ENCODE data around the genes KIF22, PRRT2 and PAGR1.

DNA sequence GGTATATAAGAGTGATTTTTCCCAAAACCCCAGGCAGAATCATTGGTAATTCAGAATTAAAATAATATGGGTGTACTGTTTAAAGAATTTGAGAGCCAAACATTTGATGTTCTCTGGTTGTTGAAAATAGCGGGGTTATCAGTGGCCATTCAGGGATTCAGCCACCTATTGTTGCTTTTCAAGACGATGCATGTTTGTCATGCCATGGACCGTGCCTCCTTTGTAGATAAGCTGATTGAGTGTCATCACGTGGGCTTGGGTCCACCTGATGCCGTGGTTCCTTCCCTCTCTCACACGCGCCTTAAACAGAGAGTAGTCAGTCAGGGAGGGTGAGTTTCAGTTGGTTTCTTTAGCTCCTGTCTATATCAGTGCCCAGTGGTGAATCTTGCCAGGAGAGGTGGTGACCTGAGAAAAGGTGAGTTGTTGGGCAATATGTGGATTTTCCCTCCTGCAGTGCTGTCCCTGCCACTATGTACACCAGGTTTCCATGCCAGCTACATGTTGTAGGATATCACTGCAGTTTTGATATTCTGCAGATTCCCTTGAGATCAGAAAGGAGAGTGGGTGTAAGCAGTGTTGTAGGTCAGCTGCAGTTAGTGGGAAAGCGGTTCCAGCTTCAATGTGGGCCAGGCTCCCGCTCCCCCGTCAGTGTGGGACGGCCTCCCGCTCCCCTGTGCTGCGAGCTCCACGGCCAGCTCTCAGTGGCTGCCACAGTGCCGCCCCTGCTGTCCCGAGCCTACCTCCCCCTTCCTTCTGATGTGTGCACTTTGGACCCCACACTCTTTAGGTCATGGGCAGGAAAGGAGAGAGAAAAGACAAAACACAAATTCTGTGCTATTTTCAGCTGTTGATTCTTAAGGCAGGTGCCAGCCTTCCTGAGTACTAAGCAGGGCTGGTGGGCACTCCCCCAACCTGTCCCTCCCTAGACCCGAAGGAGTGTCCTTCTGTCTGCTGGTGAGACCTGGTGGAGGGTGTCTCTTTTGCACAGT, 129.8 kb downstream of the LAT start:
- RRBS: no CpG with 5 or more reads among the region's 17 CpGs

DNA sequence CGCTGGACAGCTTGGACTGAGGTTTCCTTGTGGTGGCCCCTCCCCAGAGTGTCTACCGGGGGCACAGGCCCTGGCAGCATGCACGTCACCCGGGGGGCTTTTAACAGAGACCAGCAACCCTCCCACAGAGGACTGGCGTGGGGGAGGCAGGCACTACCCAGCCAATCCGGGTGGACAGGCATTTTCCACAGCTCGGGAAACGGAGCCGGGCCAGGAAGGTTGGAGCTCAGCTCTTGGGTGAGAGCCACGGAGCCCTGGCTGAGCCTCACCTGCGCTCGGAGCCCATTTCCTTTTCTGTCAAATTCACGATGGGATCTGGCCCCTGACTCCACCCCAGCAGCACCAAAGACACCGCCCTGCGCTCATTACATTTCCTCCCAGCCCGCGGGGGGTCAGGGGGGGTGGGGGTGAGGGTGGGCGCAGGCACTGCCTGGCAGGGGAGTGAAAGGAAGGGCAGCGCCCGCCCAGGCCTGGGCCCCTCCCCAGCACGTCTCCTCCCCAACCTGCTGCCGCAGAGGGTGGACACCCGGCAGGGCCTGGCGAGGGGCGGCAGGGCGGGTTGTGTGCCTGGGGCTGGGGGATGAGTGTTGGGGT, 145.3 kb downstream of the LAT start:
- RRBS: no CpG with 5 or more reads among the region's 26 CpGs

DNA sequence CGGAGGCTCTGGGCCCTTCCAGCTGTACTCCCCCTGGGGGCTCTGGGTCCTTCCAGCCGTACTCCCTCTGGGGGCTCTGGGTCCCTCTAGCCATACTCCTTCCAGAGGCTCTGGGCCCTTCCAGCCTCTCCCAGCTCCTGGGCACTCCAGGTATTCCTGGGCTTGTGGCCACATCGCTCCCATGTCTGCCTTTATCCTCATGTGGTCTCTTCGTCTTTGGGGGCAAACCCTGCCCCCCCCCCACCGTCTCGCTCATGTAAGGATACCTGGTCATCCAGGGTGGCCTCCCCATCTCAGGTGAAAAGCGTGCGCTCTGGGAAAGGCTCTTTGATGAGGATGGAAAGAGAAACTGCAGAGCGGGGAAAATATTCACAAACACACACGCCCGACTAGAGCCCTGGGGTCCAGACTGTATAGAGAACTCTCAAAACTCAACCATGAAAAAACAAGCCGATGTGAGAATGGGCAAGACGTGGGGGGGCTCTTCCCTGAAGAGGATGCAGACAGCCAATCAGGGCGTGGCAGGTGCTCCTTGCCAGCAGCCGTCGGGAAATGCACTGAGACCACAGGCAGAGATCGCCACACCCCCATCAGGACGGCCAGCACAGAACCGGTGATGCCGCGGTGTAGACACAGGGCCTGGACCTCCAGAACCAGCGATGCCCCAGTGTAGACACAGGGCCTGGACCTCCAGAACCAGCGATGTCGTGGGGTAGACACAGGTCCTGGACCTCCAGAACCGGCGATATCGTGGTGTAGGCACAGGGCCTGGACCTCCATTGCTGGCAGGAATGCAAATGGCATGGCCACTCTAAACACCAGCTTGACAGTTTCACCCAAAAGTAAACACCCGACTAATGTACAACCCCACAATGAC, 169.1 kb downstream of the LAT start:
- RRBS: no CpG with 5 or more reads among the region's 28 CpGs

DNA sequence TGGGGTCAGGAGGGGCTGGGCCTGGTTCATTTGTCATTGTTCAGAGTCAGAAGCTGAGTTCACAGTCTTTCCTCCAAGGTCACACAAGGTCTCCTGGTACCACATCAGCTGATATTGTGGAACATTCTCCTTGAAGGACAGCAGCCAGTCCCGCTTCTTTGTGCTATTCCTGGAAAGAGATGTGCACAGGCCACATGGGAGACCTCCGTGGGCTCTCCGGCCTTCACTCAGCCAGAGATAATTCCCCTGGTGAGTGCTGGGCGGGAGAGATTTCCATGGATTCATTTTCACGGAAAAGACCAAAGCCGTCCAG, 198.1 kb downstream of the LAT start:
- RRBS: no CpG with 5 or more reads among the region's 6 CpGs

GRCh38 chr16:29195204-29195489, 210.3 kb downstream of the LAT start:
- RRBS: no CpG with 5 or more reads among the region's 11 CpGs

GRCh38 chr16:29202482-29203074, 203.9 kb downstream of the NPIPB11 start:
- RRBS: no CpG with 5 or more reads among the region's 14 CpGs

GRCh38 chr16:29255983-29256357, 150.5 kb downstream of the NPIPB11 start:
- RRBS: no CpG with 5 or more reads among the region's 6 CpGs

GRCh38 chr16:29260616-29261088, 145.9 kb downstream of the NPIPB11 start:
- RRBS: no CpG with 5 or more reads among the region's 19 CpGs

DNA sequence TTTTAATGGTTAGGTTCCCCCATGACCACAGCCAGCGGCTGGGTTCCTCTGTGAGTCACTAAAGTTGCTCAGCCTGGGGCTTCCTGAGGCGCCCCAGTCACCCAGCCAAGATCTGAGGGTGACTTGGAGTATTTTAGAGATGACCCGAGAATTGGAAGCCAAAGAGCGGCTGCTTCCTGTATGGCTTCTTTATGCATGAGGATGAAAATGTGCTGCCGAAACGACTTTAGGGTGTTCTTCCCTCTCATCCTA, 87.8 kb downstream of the NPIPB11 start:
- RRBS: no CpG with 5 or more reads among the region's 6 CpGs

- RRBS: no CpG with 5 or more reads among the region's 15 CpGs
These were observed 4.1 kb downstream of the SPN start for GRCh38 chr16:29666959-29667750.

DNA sequence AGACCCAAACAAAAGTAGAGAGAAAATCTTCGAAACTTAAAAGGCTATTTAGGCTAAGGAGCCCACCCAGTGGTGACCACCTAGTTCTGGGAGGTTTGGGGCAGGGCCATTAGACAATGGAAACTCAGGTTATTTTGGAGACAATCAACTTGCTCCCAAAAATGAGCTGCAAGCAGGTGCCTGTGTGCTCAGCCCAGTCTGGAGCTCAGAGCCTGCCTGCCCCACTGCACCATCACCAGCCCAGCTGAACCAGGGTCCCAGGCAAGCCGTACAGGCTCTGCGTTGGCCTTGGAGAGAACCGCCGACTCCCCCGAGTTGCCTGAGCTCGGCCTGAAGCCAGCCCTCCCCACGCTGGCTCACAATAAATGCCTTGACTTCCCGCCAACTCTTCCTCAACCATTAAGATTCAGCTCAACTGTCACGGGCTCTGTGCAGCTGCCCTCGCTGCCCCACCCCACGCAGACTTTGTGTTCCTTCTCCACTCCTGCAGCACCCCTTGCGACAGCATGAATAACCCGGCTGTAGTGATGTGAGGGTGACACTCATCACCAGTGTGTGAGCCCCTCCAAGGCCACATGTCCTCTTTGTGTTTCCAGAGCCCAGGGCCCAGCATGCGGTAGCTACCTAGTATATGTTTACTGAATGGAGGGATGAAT, 4.9 kb upstream of the QPRT start:
- RRBS: no CpG with 5 or more reads among the region's 15 CpGs

- RRBS: no CpG with 5 or more reads among the region's 6 CpGs
These were observed 4.0 kb downstream of the C16orf54 start for GRCh38 chr16:29741881-29742144.

DNA sequence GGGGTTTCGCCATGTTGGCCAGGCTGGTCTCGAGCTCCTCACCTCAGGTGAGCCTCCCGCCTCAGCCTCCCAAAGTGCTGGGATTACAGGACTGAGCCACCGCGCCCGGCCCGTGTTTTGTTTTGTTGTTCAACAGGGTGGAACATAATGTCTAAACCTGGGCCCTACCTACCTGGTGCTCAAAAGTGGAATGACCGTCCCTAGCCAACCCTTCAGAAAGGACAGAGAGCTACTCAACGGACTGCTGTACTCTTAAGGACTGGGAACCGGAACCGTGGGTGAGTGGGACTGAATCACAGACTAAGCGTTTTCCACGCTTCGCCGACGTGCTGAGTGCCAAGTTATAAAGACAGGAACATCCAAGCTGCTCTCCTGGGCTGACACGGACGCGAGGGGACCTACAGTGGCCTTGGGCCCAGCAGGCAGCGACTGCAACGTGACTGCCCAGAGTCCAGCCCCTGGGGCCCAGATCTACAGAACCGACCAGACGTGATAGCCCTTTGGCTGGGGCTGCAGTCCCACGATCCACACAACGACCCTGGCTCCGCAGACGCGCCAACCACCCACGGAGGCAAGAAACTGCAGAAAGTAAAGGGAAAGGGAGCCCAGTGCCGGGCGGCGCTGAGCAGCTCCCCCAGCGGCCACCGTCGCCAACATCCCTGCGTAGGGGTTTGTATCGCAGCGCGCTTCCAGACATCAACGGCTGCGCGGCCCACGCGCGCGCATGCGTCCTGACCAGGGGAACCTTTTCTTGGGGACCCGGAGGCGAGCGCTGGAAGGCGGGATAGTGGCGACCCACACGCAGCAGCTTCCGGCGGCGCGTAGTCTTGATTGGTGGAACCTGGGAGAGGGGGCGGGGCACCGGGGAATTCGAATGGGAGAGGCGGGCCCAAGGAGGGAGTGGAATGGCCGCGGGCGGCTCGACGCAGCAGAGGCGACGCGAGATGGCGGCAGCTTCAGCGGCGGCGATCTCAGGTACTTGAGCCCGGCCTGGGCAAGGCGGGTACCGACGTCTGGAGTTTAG, at the start of gene KIF22:
Gene KIF22 (plus strand): TSS at position 897 of the 1,024 bp plus-strand sequence.
- RRBS: 2% methylated on average over 12 of the region's 77 CpGs

DNA sequence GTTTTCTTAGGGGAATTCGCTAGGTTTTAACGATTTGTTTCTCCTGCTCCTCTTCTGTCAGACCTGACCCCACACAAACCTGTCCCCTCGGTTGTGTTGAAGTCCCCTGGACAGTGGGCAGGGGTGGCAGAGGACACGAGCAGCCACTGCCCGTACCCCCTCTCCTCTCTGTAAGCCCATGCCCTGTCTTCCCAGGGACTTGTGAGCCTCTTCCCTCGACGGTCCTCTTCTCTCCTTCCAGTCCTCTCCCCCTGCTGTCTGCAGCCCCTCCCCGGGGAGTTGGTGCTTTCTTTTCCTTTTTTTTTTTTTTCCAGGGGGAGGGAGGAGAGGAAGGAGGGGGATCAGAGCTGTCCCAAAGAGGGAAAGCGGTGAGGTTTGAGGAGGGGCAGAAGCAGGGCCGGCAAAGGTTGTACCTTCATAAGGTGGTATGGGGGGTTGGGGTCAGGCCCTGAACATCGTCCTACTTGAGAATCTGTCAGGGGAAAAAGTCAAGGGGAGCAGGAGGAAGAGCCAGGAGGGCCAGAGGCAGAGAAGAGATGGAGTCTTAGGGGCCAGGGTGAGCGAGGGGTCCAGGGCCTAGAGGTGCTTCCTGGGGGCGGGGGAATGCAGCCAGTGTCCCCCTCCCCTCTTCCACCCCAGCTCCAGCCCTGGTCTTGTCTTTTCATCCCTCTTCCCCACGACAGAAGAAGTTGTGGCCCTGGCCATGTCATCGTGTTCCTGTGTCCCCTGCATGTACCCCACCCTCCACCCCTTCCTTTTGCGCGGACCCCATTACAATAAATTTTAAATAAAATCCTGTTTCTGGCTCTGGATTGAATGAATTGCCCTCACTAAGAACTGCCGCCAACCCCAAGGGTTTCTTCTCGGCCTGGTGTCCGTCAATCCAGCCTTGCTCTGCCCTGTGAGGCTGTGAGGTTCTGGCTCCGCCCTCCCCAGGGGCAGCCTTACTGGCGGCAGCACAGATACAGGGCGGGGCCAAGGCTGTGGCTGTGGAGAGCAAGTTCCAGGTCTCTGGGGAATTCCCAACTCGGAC, 1.3 kb upstream of the PRRT2 start:
- RRBS: no CpG with 5 or more reads among the region's 24 CpGs

DNA sequence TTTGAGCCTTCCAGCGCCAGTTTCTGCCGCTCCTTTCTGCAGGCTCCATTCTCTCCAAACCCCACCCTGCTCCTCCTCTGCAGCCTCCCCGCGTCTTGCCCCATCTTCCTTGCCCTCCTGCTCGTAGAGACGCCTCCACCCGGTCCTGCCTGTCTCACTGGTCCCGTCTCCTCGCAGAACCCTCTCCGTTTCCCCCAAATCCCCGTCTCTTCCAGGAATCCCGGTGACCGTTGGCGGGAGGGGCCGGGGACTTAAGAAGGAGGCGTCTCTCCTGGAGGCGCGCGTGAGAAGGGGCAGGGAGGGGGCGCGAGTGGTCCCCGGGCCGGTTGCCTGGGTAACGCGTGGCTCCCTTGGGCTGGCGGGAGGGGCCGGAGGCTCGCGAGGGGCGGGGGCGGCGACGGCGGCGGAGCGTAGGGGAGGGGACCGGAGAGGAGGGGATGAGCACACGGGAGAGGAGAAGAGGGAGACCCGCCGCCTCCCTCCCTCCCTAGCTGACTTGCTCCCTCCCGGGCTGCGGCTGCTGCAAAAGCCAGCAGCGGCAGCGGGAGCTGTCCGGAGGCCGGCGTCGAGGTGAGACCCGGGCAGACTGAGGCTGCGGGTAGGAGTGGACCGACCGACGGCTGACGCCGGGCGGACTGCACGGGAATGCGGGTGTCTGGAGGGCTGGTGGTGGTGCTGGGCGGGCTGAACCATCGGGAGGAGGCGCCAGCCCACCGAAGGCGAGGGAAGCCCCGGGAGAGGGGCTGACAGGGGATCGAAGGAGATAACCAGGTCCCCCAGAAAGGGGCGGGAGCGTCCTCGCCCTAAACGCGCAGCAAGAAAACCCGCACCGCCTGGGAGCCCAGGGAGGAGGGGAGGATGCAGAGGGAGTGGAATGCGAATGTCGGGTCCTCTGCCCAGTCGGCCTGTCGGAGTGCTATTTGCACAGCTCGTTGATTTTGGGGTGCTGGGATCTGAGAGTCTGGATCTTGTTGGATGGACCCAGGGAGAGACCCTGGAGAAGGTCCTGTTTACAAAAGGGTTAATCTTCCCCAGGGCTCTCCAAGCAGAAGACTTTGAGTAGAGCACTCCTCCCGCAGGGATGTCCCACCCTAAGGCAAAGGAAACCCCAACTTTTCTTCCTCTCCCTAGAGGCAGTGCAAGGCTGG, at the start of gene PRRT2:
Gene PRRT2 (plus strand): TSS at position 440 of the 1,148 bp plus-strand sequence.
- RRBS: 2% methylated on average over 44 of the region's 78 CpGs

DNA sequence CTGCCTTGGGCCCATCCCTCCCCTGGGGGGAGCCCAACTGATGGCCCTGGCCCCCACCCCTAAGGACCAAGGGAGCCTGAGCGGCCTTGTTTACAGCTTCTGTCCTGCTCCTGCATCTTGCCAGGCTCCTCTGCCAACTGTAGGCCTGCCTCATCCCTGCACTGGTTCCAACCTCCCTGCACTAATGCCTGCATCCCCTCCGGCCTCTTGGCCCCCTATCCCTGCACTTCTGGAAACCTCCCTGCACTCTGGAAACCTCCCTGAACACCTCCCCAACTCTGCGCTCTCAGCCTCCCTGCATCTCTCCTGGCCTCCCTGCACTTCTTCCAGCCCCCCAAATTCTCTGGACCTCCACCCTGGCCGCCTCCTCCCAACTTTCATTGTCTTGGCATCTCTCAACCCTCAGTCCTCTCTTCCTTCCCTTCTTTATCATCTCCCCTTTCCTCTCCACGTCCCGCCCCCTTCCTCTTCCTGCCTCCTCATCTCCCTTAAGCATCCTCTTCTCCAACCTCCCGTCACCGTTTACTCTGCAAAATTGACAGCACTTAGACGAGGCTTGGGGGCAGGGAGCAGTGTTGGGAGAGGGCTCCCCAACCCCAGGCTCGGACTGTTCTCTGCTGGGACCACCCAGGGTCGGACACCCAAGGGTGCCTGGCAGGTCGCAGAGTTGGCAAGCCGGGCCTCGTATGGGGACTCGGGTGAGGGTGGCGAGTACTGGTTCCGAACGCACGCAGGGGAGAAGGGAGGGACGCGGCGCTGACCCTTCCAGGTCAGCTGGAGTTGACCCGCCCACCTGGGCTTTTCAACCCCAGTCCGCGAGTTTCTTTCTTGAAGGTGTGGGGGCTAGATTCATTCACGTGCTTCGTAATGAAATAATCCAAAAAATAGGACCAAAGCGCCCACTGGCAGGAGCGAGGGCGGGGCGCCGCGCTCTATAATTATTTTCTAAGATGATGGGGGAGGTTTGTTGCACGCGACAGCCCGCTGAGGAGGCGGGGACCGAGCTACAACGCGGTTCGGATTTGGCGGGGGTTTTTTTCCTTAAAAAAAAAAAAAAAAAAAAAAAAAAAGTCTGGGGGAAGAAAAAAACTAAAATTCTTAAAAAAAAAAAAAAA, 913 bp upstream of the PAGR1 start:
- RRBS: no CpG with 5 or more reads among the region's 42 CpGs

DNA sequence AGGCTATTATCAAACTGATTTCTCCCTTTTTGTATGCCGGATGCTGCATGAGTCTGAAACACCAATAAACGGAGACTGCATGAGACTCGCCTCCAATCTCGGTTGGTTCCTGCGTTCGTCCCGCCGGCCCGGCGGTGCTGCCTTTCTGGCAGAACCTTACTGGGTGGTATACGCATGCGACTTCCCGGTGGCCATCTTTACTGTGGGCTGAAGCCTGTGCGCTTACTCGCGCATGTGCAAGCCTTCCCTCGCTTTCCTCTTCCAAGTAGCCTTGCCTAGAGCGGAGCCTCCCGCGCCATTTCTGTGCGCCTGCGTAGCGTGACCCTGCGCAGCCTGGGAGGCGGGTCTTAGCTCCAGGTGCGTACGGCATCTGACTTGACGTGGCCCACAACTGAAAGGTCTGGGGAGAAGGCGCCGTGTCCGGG, at the start of gene PAGR1:
Gene PAGR1 (plus strand): TSS at position 356 of the 425 bp plus-strand sequence.
- RRBS: 2% methylated on average over 13 of the region's 31 CpGs

DNA sequence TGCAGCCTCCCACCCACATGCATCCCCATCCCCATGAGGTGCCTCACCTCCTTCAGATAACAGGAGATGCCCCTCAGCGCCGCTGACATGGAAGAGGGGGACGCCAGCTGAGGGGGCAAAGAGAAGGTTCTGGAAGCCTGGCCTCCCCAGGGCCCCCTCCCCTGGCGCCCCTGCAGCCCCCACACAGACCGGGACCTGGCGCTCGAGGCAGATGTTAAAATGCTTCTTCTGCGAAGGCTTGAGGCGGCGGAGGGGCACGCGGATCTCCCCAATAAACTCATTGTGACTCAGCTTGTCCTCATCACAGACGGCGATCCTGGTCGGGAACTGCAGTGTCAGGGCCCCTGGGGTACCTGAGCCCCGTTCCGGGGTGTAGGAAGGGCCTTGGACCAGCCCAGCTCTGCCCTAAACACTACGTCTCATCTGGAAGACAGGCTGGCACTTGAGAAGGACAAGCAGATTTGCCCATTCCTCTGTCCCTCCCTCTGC, 3.8 kb downstream of the DOC2A start:
- RRBS: no CpG with 5 or more reads among the region's 18 CpGs

- RRBS: no CpG with 5 or more reads among the region's 8 CpGs
These were observed 2.1 kb upstream of the ALDOA start for GRCh38 chr16:30063465-30063843.

GRCh38 chr16:30092159-30093174, 743 bp upstream of the TBX6 start:
- RRBS: 2% methylated on average over 7 of the region's 38 CpGs